RPMI7951 (cell line): ENCODE measurements around the gene SMIM23.

GRCh38 chr5:168423535-168424757, 62.3 kb upstream of the RARS1 start:
- RAMPAGE, long total RNA, result no peak

DNA sequence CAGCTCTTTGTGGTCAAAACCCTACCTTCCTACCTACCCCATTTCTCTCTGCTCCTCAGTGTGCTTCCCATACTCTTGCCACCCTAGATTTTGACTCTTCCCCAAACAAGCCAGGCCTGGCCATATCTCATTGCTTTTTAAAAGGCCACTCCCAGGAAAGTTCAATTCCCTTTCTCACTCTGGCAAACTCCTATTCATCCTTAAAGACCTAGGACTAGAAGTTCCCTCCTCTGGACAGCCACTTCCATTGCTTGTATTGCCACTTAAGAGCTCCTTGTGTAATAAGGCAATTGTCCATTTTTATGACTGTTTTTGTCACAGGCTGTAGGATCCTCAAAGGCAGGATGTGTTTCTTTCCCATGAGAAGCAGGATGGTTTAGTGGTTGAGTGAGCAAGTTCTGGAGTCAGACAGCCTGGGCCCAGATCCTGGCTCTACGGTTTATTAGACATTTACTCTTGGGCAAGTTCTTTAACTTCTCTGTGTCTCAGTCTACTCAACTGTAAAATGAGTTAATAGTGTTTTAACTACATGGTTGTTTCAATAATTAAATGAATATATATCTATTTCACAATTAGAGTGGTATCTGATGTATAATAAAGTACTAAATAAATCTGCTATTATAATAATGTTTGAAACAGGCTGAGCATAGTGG, 84.6 kb upstream of the PANK3 start:
- RAMPAGE, long total RNA, result no peak

- RAMPAGE, long total RNA, result no peak
Measured at GRCh38 chr5:168666170-168666736, 87.1 kb upstream of the PANK3 start.

- RAMPAGE, long total RNA, result no peak
Measured at GRCh38 chr5:168789375-168789858, 210.2 kb upstream of the PANK3 start.

DNA sequence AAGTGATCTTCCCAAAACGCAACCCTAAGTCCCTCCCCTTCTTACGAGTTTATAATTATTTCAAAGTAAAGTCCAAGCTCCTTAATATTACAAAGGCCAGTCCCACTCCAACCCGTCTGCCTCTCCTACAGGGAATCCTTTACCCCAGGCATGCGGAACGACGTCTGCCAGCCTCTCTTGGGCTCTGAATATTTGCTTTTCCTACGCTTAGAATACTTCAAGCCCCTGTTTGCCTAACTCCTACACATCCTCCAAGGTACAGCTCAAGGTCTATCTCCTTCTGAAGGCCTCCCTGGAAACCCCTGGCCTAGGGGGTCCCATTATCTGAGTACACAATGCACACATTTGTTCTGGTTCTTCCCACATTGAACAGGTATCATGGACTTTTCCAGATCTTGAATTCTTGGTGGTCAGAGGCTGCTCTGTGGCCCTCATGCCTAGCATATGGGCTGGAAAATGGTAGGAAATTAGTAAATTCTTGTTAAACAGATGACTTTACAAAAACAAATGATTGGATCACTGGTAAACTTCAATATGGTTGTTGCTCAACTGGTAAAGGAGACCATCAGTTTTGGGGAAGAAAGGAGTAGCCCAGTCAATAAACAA, 246.3 kb downstream of the SLIT3 start:
- RAMPAGE, long total RNA, result no peak

GRCh38 chr5:169875676-169876087, 104.6 kb downstream of the INSYN2B start:
- RAMPAGE, long total RNA, result no peak

DNA sequence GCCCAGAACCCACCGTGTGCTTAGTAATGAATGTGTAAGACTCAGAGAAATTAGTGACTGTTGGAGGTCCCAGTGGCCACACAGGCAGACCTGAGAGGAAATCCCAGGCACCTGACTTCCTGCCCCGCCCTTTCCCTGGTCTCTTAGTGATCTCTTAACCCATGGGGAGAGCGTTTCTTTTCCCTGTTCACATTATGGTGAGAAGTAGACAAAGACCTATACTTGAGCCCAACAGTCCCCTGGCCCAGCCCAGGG, 61.4 kb upstream of the FOXI1 start:
- RAMPAGE, long total RNA, result no peak

GRCh38 chr5:170089531-170089736, 16.3 kb upstream of the FOXI1 start:
- RAMPAGE, long total RNA, result no peak

DNA sequence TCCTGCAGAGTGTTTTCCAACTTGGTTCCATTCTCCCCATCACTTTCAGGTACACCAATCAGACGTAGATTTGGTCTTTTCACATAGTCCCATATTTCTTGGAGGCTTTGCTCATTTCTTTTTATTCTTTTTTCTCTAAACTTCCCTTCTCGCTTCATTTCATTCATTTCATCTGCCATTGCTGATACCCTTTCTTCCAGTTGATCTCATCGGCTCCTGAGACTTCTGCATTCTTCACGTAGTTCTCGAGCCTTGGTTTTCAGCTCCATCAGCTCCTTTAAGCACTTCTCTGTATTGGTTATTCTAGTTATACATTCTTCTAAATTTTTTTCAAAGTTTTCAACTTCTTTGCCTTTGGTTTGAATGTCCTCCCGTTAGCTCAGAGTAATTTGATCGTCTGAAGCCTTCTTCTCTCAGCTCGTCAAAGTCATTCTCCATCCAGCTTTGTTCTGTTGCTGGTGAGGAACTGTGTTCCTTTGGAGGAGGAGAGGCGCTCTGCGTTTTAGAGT, 11.6 kb downstream of the C5orf58 start:
- RAMPAGE, long total RNA, result no peak

- RAMPAGE, long total RNA, result no peak
Measured at GRCh38 chr5:170250600-170251318, 18.0 kb downstream of the C5orf58 start.

DNA sequence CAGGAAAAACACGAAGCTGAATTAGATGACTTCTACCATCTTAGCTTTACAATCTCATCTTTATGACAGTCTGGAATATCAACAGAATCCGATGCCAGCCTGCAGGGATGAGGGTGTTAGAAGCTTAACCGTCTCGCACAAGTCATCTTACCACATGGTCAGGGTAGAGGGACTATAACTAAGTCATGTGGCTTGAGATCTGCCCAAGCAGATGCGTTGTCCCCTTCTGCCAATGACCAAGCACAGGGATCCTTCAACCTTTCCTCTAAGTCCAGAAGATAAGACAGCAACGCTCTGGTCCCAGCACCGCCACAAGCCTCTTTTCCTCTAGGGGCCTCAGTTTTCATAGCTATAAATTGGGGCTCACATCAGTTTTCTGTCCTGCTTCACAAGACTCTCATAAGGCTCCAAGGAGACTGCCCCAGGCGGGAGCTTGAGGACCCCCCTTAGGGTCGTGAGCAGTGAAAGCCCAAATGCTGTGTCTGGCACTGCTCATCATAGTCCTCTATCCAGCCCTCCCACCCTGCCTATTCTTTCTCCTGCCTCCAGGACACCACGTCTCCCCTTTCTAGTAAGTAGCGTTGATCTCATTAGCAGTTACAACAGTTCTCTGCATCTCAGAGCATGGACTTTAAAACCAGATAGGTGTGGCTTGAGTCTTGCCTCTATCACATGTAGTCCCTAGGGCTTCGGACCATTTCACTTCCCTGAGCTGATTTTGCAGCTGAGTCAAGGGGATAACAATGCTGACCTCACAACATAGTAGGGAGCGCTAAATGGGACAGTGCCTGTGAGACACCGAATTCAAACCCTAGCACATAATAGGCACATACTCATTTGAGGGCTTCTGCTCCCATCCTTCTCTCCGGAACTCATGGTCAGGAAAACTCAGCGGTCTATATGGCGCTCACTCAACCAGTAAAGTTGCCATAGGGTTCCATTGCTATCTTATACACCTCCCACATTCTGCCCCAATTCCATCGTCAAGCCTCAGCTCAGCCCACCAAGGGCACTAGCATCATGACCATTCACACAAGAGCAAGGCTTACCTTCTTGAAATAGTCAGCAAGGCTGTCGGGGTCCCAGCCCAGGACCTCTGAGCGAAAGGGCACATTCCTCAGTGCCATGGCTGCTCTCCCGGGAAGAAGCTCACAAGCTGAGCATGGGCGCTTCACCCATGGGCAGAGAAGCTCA, 695 bp downstream of the LCP2 start:
- RAMPAGE, long total RNA, result no peak

DNA sequence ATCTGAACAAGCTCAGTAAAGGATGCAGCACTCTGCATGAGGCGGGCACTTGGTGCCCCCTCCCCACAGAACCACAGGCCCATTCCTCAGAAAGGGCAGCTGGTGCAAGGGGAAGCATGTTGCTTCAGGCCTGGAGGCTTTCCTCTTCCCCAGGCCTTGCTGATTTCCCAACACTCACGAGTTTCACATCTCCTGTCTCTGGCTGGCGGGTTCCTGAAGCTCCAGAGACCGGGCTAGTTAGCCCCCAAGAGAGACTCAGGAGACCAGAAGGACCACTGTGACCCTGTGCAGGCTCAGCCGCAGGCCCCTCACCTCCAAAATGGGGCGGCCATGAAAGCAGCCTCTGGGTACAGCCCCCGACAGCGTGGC, 3.1 kb upstream of the LCP2 start:
- RAMPAGE, long total RNA, result no peak

DNA sequence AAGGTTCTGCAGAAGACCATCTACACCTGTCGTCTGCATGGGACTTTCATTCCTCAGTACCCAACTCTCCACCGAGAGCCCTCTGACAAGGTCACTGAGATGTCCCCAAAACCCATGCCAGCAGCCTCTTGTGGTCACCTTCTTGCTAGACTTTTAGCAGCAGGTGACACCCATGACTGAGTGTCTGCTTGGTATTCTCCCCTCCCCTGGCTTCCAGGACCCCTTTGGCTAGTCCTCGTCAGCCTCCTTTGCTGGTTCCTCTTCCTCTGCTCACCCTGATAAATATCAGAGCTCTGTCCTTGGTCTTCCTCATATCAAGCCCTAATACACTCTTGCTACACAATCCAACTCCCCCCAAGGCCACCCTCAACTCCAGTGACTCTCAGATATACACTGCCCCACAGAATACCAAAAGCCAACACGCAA, 30.1 kb upstream of the LCP2 start:
- RAMPAGE, long total RNA, result no peak

DNA sequence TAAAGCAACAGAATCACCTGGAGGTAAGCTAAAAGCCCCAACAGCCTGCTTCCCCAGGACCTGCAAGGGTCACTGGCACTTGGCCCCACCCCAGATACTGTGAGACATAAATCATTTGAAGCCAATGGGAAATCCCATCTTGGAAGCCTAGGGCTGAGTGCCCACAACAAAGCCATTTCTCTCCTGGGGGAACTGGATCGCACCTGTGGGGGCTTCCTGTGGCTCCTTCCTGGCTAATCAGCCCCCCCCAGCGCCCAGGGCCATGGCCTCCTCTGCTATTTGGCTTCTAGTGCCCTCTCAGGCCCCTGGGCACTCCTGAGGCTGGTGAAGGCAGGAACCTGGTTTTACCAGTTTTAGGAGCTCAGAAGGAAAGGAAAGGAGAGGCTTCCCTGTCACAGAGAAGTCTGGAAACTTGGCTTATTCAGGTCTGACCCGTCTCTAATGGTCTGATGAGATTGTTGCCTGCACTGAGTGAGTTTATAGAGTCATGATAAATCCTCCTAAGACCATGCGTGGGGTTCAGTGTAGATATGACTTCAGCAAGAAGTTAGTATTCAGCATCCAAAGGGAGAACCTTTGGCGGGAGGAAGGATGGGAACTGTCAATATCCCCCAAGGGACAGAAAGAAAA, 1.3 kb downstream of the KCNMB1 start:
- RAMPAGE, long total RNA, result no peak

GRCh38 chr5:170571163-170571897, 67.5 kb downstream of the KCNIP1 start:
- RAMPAGE, long total RNA, result no peak

DNA sequence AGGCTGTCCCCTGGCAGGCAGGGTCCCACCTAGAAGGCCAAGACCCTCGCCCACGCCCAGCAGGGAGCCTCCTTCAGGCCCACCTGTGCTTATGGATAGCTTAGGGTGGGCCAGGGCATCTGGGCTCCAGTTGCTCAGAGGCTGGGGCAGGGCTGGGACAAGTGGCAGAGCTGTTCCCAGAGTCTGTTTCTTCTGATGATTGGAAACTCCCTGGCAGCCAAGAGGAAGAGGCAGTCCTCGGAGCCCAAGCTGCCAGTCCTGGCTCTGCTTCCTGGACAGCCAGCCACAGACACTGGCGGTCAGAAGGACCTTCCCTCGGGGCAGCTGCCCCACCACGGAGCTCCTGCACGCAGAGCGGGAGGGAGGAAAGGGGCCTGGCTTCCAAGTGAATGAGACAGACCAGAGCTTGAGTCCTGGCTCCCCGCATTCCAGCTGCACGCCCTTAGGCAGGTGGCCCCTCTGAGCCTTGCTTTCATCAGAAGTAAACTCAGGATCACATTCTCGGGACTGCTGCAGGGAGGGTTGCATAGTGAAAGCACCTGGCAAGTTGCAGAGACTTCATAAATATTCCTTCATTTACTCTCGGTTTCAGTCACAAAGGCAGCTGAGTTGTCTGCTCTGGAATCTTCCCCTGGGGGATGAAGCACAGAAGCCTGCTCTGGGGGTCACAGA, 37.9 kb upstream of the GABRP start:
- RAMPAGE, long total RNA, result no peak

GRCh38 chr5:171510846-171511045, 91.3 kb downstream of the FGF18 start:
- RAMPAGE, long total RNA, result no peak

GRCh38 chr5:171570175-171570918, 150.9 kb downstream of the FGF18 start:
- RAMPAGE, long total RNA, result no peak

DNA sequence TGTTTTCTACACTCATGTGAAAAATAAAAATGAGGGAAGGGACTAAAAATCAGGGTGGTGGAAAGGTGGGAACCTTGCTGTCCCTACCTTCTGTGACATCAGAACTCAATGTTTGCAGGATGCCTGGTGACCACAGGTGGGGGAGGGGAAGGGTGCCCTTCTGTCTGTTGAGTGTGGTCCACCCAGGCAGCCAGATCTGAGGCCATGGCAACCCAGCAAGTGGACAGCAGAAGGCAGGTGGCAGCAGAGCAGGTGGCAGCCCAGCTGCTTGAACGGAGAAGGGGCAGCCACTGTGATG, at the start of gene SMIM23:
SMIM23 (plus strand) TSS at position 150 of the 298 bp plus-strand sequence.
- RAMPAGE, long total RNA, result no peak

- RAMPAGE, long total RNA, result no peak
Measured at GRCh38 chr5:172057054-172057835, 50.8 kb upstream of the FBXW11 start.